ENCODE data around the gene SYNJ2.

- PRO-cap, 7 experiments: no peak in any of the 7 experiments
- RAMPAGE, long total RNA, 2 experiments: no peak in any of the 2 experiments
Observed at GRCh38 chr6:157086426-157087141, 236.7 kb downstream of the TMEM242 start.

GRCh38 chr6:157119484-157120264 lies 203.6 kb downstream of the TMEM242 start:
- PRO-cap, 7 experiments: no peak in any of the 7 experiments
- RAMPAGE, long total RNA, 2 experiments: no peak in any of the 2 experiments

DNA sequence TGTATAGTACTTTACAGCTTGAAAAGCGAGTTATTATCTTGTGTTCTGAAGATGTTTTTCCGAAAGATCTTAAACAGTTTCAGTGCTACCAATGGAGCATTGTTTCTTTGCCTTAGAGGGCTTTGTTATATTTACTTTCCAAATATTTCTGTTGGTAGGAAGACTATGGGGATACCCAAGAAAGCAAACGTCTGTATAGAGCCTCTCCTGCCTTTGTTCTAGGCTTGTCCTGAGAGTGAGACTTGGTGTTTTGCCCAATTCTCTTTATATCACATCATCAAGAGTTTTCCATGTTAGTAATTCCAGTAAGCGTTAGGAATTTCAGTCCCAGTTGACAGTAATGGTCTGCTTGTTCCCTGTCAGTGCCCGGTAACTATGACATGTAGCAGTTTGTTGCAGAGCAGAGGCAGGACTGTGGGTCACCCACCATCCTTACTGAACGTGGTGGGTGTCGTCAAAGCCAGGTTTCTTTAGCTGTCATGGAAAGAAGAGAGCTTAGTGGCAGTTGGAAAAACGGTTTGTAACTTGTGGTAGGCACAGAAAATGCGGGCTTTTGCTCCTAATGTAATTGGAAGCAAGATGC lies 189.0 kb downstream of the TMEM242 start:
- PRO-cap, 7 experiments: no peak in any of the 7 experiments
- RAMPAGE, long total RNA, 2 experiments: no peak in any of the 2 experiments

GRCh38 chr6:157244074-157244607 lies 79.2 kb downstream of the TMEM242 start:
- PRO-cap, 7 experiments: no peak in any of the 7 experiments
- RAMPAGE, long total RNA, 2 experiments: no peak in any of the 2 experiments

DNA sequence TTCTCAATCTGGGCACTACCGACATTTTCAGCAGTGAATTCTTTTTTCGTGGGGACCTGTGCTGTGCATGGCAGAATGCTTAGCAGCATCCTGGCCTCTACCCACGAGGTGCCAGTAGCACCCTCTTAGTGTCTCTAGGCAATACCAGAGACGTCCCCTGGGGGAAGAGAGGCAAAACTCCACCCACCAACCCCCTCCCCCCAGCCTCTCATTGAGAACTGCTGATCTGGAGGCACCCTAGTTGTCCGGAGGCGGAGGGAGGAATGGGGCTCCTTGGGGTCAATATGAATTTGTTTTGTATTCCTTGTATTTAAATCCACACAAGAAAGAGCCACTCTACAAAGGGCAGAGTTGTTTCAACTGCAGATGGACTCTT lies 50.1 kb downstream of the TMEM242 start:
- PRO-cap, 7 experiments: no peak in any of the 7 experiments
- RAMPAGE, long total RNA, 2 experiments: no peak in any of the 2 experiments

DNA sequence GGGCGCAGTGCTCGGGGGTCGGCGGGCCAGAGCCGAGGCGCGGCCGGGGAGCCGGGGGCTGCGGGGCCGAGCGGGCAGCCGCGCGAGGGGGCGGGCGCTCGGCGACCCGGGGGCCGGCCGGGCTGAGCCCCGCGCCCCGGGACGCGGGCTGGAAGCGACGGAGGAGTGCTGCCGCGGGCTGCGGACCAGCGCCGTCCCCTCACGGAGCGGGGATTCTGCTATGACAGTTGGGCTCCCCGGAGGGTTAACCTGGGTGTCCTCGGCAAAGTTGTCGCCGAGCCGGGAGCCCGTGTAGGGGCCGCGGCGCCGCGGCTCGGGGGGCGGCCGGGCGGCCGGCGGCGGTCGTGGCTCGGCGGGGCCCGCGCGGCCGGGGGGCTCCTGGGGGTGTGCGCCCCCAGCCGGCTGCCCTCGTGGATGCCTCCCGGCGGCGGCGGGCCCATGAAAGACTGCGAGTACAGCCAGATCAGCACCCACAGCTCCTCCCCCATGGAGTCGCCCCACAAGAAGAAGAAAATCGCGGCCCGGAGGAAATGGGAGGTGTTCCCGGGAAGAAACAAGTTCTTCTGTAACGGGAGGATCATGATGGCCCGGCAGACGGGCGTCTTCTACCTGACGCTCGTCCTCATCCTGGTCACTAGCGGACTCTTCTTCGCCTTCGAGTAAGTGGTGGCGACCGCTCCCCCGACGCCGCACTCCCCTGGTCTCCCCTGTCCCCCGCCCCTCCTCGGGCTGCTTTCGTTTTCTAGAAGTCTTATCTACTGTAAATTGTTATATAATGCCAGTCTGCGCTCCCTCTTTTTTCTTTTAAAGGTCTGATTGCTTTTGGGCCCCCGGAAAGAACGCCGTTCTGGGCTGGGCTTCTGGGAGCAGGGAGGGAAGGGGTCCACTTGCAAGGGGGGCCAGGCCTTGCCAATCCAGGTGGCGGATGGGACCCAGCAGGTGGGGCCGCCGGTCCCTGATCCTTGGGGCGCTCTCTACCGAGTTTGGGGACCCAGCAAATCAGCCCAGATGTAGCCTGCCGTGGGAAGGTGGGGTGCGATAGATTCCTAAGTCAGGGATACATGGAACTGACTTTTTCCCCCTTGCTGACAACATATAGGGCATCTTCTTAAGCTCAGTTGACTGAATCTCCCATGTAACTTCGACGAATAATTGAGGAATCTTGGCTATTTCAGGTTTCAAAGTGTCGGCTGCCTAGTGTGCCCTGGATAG lies 1.0 kb downstream of the ZDHHC14 start:
- PRO-cap, 7 experiments: peak in 6 of 7 experiments; most common plus-strand start position 125 of the sequence (in 1); most common minus-strand start position 657 of the sequence (in 4)
- RAMPAGE, long total RNA, 2 experiments: no peak in any of the 2 experiments

DNA sequence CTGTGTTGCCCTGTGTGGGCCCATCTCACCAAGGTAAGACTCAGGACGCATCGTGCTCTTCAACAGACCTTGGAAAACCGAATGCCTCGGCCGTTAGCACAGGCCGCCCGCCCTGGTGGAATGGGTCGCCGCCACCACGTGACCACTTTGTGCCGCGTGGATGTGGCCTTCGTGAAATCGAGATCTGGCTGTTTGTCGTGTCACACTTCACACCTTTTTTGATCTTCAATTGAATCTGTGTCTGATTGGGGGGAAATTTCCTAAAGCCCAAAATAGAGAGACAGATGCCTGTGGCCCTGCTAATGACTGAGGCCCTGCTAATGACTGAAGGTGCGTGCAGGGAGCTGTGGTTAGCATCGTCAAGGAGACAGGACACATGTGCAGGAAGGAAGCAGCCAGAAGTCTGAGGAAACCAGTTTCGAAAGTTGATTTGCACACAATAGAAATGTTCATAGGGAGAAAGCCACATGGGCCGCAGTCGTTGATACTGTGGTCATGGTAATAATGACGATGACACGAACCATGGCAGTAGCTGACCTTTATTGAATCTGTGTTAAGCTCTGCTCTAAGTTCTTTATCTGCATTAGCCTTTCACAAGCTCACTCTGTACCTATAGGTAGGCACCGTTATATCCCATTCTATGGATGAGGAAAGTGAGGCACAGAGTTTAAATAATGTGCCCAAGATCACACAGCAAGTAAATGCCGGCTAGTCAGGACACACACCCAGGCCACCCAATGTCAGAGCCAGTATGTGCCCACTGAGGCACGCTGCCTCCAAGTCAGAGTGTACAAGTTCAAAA lies 175.5 kb upstream of the SNX9 start:
- PRO-cap, 7 experiments: no peak in any of the 7 experiments
- RAMPAGE, long total RNA, 2 experiments: no peak in any of the 2 experiments

GRCh38 chr6:157813636-157814150 lies 9.4 kb upstream of the SNX9 start:
- PRO-cap, 7 experiments: no peak in any of the 7 experiments
- RAMPAGE, long total RNA, 2 experiments: no peak in any of the 2 experiments

- PRO-cap, 7 experiments: no peak in any of the 7 experiments
- RAMPAGE, long total RNA, 2 experiments: no peak in any of the 2 experiments
Observed at GRCh38 chr6:157860027-157861006, 37.3 kb downstream of the SNX9 start.

GRCh38 chr6:157879782-157880366 lies 56.8 kb downstream of the SNX9 start:
- PRO-cap, 7 experiments: no peak in any of the 7 experiments
- RAMPAGE, long total RNA, 2 experiments: no peak in any of the 2 experiments

- PRO-cap, 7 experiments: peak in 7 of 7 experiments; most common plus-strand start chr6:157981874 (in 7); most common minus-strand start chr6:157981782 (in 5)
- RAMPAGE, long total RNA, 2 experiments: no peak in any of the 2 experiments
Observed at GRCh38 chr6:157981311-157982168, at the start of gene SYNJ2. TSS of gene SYNJ2 (plus strand) at chr6:157981863.

GRCh38 chr6:158002112-158002680 lies 20.5 kb downstream of the SYNJ2 start:
- PRO-cap, 7 experiments: no peak in any of the 7 experiments
- RAMPAGE, long total RNA, 2 experiments: no peak in any of the 2 experiments

DNA sequence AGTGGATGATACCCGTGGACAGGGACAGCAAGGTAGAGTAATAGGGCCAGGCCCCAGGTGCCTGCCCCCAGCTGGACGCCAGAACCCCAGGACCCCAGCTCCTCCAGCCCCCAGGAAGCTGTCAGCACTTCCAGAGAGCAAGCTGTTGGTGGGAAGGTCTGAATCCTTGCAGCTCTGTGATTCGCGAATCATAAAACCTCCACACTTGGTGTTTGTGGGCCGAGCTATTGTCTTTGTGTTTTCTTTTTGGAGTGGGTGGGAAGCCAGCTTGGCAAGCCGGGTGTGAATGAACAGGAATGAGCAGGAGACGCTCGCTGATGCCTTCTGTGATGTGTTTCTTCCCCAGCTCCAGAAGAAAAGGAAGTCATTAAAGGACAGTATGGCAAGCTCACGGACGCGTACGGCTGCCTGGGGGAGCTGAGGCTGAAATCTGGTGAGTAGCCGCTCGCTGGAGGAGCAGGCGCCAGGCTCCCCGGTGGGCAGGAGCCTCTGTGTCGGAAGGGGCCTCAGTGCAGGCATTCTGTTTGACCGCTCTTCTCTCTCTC lies 35.3 kb downstream of the SYNJ2 start:
- PRO-cap, 7 experiments: no peak in any of the 7 experiments
- RAMPAGE, long total RNA, 2 experiments: no peak in any of the 2 experiments

GRCh38 chr6:158060796-158061395 lies 79.2 kb downstream of the SYNJ2 start:
- PRO-cap, 7 experiments: no peak in any of the 7 experiments
- RAMPAGE, long total RNA, 2 experiments: no peak in any of the 2 experiments

GRCh38 chr6:158311170-158311771 lies 994 bp upstream of the TULP4 start:
- PRO-cap, 7 experiments: no peak in any of the 7 experiments
- RAMPAGE, long total RNA, 2 experiments: no peak in any of the 2 experiments

DNA sequence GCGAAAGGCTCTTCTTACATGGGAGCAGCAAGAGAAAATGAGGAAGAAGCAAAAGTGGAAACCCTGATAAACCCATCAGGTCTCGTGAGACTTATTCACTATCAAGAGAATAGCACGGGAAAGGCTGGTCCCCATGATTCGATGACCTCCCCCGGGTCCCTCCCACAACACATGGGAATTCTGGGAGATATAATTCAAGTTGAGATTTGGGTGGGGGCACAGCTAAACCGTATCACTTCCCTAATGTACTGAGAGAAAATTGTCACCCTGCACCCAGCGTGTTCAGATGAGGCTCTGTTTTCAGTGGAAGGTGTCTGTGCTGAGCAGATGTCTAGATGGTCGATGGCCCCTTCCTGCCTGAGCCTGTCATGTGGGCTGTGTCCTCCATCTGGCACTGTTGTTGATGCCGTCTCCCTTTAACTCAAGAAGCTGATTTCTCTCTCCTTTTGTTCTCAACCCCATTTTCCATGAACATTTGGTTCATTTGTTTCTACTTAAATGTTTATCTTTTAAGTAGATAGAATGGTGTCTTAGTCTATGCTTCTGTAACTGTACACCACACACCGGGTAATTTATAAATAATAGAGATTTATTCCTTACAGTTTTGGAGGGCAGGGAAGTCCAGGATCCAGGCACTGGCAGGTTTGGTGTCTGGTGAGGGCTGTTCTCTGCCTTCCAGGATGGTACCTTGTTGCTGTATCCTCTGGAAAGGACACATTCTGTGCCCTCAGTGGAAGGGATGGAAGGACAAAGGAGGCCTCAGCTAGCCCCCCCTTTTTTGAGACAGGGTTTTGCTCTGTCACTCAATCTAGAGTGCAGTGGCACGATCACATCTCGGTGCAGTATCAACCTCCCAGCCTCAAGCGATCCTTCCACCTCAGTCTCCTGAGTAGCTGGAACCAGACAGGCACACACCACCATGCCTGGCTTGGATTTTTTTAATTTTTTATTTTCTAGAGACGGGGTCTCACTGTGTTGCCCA lies 37.1 kb downstream of the TMEM181 start:
- PRO-cap, 7 experiments: no peak in any of the 7 experiments
- RAMPAGE, long total RNA, 2 experiments: no peak in any of the 2 experiments

- PRO-cap, 7 experiments: no peak in any of the 7 experiments
- RAMPAGE, long total RNA, 2 experiments: no peak in any of the 2 experiments
Observed at GRCh38 chr6:158770153-158771129, 48.7 kb downstream of the EZR start.

- PRO-cap, 7 experiments: no peak in any of the 7 experiments
- RAMPAGE, long total RNA, 2 experiments: no peak in any of the 2 experiments
Observed at GRCh38 chr6:158781042-158782042, 37.8 kb downstream of the EZR start.

DNA sequence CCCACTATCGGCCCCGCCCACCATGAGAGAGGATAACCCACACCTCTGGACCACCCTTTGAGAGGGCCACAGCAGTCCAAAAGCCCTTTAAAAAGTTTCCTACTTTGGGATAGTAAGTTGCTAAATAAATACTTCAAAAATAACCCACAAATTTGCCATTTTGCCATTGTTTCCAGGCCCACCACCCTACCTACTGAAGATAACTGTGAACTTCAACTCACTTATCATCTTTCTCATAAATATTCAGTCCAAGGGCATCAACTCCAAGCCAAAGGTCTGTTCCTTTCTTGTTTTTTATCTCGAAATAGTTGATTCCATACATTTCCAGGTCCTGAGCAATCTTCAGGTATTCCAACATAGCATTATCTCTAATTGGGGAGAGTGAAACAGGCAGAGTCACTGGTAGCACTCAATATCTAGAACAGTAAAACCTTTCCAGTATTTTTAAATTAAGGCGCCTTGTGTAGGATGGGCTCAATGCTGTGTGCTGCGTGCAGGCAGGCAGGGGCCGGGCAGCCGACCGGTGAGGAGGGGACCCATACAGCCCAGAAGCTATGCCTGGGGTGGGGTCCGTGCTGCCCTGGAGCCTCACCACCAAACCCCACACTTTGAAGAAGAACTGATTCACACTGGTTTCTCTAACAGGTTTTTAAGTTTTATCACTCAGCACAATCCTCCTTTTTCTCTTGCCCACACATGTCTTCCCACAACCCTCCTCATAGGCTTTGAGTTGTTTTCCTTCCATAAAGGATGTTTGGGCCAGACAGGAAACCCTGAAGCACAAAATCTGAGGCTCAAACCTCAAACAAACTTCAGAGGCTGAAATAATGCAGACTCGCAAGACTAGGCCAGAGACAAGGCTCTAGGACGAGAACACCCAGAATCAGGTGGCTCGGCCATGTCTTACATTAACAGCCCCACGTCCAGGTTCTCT lies 35.6 kb downstream of the EZR start:
- PRO-cap, 7 experiments: no peak in any of the 7 experiments
- RAMPAGE, long total RNA, 2 experiments: no peak in any of the 2 experiments

GRCh38 chr6:158789190-158789905 lies 29.8 kb downstream of the EZR start:
- PRO-cap, 7 experiments: no peak in any of the 7 experiments
- RAMPAGE, long total RNA, 2 experiments: no peak in any of the 2 experiments

Data from ovary (tissue), 7 donors.